ENCODE results near the genes PHF1, BAK1 and LEMD2.

GRCh38 chr6:33160602-33161303, 31.5 kb downstream of the COL11A2 start:
- PRO-cap, 2 experiments: peak in 1 of 2 experiments; most common minus-strand start chr6:33160752 (in 1)

GRCh38 chr6:33161304-33162092, 30.8 kb downstream of the COL11A2 start:
- PRO-cap, 2 experiments: peak in 2 of 2 experiments; most common plus-strand start chr6:33161637 (in 1)

GRCh38 chr6:33210899-33211526, 2.7 kb downstream of the RING1 start:
- PRO-cap, 2 experiments: no peak in any of the 2 experiments

GRCh38 chr6:33249684-33250287, 21.9 kb downstream of the VPS52 start:
- PRO-cap, 2 experiments: no peak in any of the 2 experiments

GRCh38 chr6:33271142-33271523, 543 bp downstream of the VPS52 start:
- PRO-cap, 2 experiments: no peak in any of the 2 experiments

DNA sequence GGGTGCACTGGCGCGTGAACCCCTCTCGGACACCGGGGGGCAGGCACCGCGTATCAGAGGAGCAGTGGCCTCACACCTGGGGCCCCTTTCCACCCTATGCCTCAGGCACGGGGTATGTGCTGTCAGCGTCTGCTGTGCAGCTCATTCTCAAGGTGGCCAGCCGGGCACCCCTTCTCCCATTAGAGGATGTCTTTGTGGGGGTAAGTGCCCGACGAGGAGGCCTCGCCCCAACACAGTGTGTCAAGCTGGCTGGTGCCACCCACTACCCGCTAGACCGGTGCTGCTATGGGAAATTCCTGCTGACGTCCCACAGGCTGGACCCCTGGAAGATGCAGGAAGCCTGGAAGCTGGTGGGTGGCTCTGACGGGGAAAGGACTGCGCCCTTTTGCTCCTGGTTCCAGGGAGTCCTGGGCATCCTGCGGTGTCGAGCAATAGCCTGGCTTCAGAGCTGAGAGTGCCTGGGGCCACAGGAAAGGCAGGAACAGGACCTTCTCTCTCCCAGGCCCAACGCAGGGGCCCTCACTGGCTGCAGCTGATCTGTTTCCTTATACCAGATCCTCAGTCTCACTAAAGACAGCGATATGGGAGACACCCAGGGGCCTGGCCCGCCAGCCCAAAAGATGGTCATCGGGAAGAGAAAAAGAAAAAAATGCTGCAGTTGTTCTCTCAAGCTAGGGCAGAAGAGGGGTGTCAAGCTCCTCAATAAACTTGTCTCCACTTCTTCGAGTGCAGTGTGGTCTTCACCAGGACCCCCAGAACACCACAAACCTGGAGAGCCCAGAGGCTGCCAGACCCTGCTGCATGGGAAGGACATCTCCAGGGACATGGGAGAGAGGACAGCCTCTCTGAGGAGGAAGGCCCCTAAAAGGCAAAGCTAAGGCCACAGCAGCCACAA, 1.4 kb downstream of the B3GALT4 start:
- PRO-cap, 2 experiments: no peak in any of the 2 experiments

DNA sequence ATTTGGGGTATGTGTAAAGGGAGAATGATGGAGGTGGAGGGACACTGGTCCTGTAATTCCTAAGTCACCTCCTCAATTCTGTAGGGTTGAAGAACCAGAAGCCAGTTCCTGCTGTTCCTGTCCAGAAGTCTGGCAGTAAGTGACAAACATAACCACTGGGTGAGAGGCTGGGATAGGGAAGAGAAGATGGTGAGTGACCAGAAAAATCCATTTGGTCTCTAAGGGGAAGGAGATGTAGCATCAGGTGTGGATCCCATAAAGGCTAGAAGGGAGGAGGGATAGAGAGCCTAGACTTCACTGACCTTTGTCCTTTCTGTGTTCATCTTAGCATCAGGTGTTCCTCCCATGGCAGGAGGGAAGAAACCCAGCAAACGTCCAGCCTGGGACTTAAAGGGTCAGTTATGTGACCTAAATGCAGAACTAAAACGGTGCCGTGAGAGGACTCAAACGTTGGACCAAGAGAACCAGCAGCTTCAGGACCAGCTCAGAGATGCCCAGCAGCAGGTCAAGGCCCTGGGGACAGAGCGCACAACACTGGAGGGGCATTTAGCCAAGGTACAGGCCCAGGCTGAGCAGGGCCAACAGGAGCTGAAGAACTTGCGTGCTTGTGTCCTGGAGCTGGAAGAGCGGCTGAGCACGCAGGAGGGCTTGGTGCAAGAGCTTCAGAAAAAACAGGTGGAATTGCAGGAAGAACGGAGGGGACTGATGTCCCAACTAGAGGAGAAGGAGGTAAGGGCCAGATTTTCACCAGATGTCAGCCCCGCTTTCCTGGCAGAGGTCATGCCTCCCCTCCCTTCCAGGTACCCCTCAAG, 7.2 kb upstream of the PHF1 start:
- PRO-cap, 2 experiments: no peak in any of the 2 experiments

DNA sequence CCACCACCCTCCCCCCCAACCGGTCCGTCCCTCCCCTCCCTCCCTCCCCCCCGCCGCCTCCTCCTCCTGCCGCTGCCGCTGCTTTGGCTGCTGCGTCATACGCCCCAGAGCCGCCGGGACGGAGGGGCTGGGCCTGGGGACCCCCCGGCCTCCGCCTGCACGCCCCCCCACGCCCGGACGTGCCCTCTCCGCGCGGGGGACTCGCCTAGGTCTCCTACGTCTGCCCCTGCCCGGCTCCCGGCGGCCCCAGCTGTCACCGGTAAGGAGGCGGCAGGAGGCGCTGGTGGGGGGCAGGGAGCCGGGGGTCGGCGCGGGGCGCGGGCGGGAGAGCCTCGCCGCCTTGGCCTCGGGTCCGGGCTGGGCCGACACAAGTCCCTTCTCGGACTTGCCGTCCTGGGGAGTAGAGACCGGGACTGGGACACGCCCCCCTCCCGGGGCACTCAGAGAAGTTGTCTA, at the start of gene PHF1:
PHF1 (plus strand) TSS at position 58 of the 456 bp plus-strand sequence.
- PRO-cap, 2 experiments: peak in 2 of 2 experiments; most common plus-strand start position 107 of the sequence (in 2)

DNA sequence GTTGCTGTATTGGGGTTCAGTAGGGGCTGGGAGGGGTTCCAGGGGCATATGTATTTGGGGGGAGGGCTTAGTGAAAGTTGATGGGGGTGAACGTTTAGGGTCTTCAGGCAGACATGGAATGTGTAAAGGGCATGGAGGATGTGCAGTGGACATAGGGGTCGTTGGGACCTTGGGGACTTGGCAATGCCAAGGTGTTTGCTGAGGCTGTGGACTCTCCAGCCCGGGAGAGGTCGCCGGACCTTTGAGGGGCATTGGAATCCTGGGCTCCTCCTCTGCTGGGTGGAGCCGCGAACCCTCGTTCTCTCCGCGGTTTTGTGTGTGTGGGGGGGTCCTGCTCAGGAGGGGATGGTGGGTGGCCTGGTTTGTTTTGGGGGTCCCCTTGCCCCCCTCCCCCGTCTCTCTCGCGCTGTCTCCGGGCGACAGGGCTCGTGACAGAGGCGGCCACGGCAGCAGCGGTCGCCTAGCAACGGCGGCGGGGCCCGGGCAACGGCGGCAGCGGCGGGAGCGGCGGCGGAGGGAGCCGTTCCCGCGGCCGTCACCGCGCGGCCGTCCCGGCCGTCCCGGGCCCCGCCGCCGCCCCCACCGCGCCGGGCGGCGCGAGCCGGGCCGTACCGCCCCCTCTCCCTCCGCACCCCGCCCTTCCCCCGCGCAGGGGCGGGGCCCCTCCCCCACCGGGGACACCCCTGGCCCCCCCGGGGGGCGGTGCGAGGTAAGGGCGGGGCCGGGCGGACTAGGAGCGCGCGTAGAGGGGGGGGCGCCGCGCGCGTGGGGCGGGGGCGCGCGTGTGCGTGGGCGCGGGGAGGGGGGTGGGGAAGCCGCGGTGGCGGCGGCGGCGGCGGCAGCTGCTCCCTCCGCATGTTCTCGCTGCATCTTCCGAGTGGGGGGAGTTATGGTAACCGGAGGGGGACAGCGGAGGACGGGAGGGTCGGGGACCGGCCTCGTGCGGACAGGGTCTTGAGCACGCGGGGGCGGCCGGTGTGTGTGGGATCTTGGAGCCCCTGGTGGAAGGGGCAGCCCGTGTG, 7.9 kb downstream of the SYNGAP1 start:
- PRO-cap, 2 experiments: peak in 2 of 2 experiments; most common plus-strand start position 800 of the sequence (in 2); most common minus-strand start position 586 of the sequence (in 2)

DNA sequence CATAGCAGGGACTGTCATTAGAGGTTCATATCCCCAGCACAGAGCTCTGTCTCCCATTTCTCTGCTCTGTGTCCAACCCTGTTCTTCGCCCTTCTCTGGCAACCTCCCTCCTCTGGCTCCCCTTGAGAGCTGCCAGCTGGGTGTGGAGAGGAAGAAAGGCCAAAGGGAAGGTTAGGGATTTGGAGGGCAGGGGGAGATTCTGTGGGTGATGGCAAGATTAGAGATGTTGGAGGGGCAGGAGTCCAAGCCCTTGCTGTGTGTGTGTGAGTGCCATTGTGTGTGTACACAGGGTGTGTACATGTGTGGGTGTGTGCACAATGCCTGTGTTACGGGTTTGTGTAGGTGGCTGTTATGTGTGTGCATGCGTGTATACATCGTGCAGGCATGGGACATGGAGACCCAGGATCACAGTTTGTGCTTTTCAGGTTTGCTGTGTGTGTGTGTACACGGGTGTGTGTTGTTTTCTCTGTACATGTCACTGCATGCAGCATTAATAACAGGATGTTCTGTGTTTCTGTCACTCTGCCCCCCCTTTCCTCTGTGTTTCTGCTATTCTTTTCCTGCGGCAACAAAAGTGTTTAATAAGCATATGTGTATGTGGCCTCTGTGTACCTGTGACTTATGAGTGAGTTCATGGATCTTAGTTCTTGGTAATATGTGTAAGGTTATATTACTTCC, 9.6 kb downstream of the SYNGAP1 start:
- PRO-cap, 2 experiments: no peak in any of the 2 experiments

DNA sequence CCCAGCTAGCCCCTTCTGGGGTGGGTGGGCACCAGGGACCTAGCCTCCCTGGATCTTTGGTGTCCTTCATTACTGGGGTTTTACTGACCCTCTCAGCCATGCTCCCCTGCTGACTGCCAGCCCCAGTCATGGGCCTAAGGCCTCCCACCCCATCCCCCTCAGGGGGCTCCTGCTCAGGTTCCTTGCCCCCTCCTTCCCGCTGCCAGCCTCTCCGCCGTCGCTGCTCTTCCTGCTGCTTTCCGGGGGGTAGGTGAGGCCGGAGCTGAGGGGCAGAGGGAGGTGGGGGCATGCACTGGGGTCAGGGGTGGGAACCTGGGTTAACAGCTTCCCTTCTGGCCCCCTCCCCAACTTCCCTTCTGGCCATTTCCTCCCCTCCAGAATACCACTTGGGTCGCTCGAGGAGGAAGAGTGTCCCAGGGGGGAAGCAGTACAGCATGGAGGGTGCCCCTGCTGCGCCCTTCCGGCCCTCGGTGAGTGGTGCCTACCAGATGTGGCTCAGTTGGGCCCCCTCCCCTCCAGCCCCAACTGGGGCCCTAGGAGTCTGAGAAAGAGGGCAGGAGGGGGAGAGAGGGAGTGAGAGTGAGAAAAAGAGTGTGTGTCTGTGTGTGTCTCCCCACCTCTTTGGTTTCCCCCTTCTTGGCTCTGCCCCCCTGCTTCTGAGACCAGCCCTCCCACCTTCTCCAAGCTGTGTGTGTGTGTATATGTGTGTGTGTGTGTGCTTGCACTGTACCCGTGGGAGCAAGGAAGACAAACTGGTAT, 12.1 kb downstream of the SYNGAP1 start:
- PRO-cap, 2 experiments: no peak in any of the 2 experiments

- PRO-cap, 2 experiments: no peak in any of the 2 experiments
Observed at GRCh38 chr6:33579309-33579873, 685 bp downstream of the BAK1 start.

DNA sequence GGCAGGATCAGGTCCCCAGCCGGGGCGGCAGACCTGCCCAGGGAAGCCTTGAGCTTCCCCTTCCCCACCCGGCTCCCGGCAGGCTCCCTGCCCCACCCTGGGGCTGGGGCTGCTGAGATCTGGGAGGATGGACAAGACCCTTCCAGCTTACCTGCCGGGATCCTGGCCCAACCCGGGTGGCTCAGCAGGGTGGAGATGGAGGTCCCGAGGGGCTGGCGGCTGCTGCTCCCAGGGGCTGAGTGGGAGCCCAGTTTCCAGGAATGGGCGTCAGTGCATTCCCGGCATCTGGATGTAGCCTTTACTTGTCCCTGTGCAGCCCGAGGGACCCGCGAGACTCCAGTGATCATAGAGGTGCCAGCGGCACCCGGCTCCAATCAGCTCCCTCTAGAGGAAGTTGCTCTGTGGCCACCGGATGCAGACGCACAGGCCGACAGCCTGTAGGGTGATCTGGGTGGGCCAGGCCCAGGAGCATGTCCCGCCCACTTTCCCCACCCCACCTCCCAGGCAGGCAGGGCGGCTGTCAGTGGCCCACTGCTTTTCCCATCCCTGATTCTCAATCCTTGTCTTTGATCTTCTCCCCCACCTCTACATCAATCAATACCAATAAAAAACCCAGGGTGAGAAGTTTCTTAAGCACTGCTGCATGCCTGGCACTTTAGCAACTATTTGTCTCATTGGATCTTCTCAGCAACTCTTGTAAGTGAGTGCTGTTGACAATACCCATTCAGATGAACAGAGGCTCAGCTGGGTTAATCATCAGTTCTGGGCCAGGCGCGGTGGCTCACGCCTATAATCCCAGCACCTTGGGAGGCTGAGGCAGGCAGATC, at the start of gene BAK1:
BAK1 (minus strand) TSS at position 403 of the 827 bp plus-strand sequence.
- PRO-cap, 2 experiments: peak in 2 of 2 experiments; most common minus-strand start position 293 of the sequence (in 1)

- PRO-cap, 2 experiments: peak in 2 of 2 experiments; most common plus-strand start chr6:33620310 (in 2); most common minus-strand start chr6:33620203 (in 1)
Observed at GRCh38 chr6:33620134-33620723, 893 bp upstream of the ITPR3 start.

DNA sequence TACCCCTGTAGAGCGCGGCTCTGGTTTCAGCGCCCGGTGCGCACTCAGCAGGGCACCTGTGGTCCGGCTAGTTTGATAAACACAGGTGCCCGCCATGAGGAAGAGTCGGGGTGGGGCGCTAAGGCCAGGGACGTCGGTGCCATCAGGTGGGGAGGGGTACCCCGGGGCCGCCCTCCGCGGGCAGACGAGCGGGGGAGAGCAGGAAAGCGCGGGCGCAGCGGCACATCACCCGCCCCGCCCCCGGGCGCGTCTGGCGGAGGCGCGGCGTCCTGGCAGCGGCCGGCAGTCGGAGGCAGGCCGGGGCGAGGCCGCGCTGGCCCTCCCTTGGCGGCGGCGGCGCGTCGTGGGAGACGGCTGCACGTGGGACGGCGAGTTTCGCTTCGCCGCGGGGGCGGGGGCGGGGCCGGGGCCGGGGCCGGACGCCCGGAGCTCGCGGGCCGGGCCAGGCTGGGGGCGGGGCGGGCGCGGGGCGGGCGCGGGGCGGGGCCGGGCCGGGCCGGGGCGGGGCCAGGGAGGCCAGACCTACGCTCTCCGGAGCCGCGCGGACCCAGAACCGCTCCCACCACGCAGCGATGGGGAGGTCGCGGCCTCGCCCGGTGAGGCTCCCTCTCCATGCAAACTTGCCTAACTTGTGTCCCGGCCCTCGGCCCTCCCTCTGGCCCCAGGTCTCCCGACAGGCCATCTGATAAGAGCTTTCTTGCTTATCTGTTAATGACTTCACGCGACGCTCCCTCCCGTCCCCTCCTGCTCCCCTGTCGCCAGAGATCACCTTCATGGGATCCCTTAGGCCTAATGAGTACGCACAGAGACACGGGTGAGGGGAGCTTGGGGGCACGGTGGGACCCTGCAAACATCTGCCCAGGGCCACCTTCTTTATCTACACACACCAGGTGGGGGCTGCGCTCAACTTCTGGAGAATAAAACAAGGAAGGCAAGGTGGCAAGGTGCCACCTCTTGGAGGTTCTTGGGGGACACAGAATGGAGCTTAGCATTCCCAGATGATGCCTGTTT, 12.5 kb downstream of the ITPR3 start:
- PRO-cap, 2 experiments: peak in 1 of 2 experiments; most common plus-strand start position 285 of the sequence (in 1); most common minus-strand start position 252 of the sequence (in 1)

DNA sequence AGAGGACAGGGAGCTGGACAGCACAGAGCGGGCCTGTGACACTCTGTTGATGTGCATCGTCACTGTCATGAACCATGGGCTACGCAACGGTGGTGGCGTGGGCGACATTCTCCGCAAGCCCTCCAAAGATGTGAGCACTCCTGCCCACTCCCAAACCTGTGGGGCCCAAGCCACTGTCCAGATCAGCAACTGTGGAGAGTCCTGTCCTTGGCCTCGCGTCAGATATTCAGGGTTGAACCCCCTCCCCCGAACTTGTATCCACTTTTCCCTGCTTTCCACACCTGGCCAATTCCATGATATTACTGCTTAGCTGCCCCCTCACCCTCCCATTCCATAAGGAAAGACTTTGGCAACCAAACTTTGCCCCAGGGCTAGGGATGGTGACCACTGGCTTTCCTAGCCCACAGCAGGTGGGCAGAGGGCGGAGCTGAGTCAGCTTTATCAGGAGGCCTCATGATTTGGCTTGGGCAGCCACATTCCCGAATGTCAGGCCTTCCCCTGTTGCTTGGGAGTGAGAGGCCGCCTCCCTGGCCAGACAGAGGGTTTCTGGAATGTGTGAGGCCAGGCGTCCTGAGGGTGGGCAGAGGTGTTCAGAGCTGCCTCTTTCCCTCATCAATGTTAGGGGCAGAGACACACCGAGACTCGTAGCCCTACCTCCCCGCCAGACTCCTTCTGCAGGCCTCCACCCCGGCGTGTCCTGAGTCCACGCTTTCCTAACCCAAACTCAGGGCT, 19.5 kb downstream of the UQCC2 start:
- PRO-cap, 2 experiments: no peak in any of the 2 experiments

DNA sequence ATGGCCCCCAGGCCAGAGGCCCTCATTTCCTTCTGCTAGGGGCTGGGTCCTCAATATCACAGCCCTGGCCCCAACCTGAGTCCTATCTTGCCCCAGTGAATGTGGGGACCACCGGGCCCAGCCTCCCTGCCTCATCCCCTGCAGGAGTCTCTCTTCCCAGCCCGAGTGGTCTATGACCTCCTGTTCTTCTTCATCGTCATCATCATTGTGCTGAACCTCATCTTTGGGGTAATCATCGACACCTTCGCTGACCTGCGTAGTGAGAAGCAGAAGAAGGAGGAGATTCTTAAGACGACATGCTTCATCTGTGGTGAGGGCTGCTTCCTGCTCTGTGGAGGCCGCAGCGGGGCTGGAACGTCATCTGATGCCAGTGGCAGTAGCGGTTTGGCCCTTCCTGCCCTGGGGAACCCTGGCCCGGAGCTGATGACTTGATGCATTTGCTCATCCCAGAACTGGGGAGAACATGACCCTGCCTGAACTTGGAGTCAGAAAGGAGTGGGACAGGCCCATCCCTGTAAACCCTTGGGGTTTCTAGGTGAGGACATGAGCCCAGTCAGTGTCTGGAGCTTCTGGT, 18.8 kb downstream of the UQCC2 start:
- PRO-cap, 2 experiments: no peak in any of the 2 experiments

DNA sequence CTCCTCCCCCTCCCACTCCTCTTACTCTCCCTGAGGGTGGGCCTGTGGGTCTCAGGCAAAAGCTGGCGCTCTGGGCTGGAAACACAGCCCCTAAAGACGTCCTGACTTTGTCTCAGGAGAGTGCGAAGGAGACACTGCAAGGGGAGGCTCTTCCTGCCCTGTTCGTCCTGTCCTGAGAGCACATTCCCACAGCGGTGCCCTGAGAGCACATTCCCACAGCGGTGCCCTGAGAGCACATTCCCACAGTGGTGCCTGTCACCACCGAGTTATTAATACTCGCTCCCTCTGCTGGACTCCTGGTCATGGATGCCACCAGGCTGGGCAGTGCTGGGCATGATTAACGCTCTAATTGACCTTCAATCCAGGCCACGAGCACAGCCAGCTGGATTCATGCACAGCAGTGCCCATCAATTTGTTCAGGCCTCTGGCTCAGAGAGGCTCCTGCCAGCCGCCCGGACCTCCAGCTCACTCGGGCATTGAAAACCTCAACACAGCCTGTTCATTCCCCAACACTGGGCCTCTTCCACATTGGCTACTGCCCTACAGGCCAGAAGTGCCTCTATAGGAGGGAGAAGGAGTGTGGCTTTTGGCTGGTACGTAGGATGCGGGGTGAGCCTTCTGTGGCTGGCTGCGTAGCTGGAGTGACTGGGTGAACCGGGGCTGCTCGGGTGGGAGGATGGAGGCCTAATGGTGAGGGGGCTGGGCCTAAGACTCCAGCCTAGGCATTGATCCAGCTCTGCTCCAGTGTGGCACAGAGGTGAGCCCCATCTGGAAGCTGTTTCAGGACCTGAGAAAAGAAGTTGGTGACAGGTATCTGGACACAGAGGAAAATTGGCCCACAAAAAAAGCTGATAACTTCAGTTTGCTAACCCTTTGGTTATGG, 9.3 kb downstream of the IP6K3 start:
- PRO-cap, 2 experiments: no peak in any of the 2 experiments

DNA sequence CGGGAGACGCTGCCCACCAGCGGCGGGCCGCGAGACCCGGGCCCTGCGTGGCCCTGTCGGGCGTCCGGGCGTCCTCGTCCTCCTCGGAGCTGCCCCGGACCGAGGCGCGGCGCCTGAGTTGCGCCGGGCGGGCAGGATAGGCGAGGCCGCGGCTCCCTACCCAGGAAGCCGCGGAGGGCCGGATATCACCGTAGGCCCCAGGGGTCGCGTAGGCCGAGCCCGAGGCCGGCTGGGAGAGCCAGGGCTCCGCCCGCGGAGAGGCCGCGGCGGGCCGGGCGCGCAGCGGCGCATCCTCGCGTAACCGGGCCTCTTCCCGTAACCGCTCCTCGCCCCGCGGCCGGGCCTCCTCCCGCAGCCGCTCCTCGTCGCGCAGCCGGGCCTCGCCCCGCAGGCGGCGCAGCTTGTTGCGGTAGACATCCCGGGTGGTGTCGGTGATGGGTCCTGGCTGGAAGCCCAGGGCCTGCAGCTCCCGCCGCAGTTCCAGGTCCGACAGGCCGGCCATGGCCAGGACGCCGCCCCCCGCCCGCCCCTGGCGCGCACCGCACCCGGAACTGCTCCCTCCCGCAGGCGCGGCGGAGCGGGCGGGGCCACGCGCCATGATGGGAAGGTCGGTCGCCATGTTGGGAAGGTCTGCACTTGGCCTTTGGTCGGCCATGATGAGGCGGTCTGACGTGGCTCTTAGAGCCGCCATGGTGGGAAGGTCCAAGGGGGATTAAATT, at the start of gene LEMD2:
LEMD2 (minus strand) TSS at position 516 of the 719 bp plus-strand sequence.
- PRO-cap, 2 experiments: peak in 2 of 2 experiments; most common minus-strand start position 525 of the sequence (in 2)

GRCh38 chr6:33892477-33893511, 89.0 kb upstream of the MLN start:
- PRO-cap, 2 experiments: no peak in any of the 2 experiments

All from Colon Carcinoma Metastatic in the Lung (tissue), 2 donors.